Right lobe of liver (tissue), 4 donors: Measurements from ENCODE around the genes DEFB127 and FKBP1A.

- PRO-cap, 4 experiments = no peak in any of the 4 experiments
- RAMPAGE, long total RNA, 2 experiments = no peak in any of the 2 experiments
These were observed at the start of gene DEFB127 for GRCh38 chr20:157217-157543. Gene DEFB127 (plus strand): TSS chr20:157454.

DNA sequence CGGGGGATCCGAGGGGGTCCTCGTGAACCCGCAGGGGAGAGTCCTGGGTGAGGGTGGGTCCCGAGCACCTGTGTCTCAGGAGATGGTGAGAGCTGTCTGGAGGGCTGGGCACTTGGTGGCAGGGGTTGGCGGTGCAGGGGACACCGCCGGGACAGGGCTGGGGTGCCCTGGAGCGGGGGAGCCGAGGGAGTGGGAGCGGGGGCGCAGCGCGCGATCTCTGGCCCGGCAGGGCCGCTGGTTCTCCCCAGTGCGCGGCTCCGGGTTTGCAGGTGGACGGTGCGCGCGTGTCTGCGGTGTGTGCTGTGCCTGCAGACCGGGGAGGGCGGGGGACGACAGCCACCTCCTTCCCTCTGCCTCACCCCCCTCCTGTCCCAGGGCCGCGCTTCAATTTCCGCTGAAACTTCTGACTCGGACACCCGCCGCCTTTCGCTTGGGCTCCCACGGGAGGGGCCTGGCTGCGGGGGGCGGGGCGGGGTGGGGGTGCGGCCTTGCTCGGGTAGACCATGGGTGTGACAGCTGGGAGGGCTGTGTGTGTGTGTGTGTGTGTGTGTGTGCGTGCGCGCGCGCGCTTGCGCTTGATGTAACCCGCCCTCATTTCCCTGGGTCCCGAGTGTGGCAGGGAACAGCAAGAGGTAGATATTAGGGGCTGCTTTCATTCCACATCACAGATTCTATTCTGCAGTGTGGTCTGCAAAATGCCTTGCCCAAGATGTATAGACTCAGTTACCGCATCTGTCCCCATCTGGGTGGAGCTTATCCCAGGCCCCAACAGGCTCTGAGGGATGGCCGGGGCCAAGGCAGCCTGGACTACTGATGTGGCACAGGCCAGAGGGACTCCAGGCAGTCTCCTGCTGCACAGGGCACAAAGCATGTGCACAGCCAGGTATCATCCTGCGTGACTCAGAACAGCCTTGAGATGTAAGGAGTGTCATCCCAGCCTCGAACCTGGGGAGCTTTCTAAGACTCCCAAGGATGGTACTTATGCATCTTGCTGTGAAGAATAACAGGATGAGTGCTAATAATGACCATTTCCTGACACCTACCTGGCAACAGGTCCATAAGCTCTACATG lies 1.3 kb downstream of the TRIB3 start:
- PRO-cap, 4 experiments = peak in 4 of 4 experiments; most common plus-strand start position 602 of the sequence (in 4); most common minus-strand start position 405 of the sequence (in 3)
- RAMPAGE, long total RNA, 2 experiments = no peak in any of the 2 experiments

DNA sequence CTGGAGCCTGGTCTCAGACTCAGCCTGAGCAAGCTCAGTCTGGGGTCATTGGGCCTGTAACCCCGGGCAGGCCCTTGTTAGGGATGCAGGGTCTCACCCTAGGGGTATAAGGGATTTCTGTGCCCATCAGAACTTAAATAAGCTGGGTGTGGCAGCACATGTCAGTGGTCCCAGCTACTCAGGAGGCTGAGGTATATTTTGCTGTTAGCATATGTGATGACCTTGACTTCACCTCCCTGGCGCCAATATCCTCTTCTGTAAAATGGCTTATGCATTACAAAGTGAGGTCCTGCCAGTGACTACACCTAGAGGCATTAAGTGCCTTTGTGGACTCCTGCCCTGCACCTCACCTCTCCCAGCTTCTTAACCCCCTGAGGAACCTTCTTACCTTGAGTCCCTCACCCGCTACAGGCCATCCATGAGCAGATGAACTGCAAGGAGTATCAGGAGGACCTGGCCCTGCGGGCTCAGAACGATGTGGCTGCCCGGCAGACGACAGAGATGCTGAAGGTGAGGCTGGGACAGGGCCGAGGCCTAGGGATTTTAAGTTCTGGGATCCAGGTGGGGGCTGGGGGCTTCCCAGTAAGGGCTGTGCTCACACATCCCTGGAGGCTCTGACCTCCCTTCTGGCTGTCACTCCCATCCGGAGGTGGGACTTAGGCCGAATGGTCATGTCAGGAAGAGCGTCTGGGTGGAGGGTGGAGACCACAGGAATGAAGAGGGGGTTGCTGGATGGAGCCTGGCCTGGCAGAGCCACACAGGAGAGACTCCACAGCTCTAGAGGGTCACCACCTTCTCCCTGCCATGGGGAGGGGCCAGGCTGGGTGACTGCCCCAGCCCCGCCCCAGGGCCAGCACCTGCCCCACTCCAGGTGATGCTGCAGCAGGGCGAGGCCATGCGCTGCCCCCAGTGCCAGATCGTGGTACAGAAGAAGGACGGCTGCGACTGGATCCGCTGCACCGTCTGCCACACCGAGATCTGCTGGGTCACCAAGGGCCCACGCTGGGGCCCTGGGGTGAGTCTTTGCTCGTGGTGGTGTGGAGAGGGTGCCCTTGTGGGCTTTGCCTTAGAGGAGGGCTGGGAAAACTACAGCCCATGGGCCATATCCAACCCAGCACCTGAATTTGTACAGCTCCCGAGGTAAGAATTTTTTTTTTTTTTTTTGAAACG lies 20.4 kb downstream of the RBCK1 start:
- PRO-cap, 4 experiments = peak in 3 of 4 experiments; most common plus-strand start position 974 of the sequence (in 3); most common minus-strand start position 897 of the sequence (in 2)
- RAMPAGE, long total RNA, 2 experiments = start-site peak on the plus strand in 1 of 2 experiments, centred at position 459 of the sequence, 25 reads per replicate

GRCh38 chr20:437690-438217 lies 24.6 kb downstream of the TBC1D20 start:
- PRO-cap, 4 experiments = no peak in any of the 4 experiments
- RAMPAGE, long total RNA, 2 experiments = no peak in any of the 2 experiments

GRCh38 chr20:483564-483984 lies 21.2 kb upstream of the TBC1D20 start:
- PRO-cap, 4 experiments = no peak in any of the 4 experiments
- RAMPAGE, long total RNA, 2 experiments = no peak in any of the 2 experiments

- PRO-cap, 4 experiments = no peak in any of the 4 experiments
- RAMPAGE, long total RNA, 2 experiments = no peak in any of the 2 experiments
These were observed 582 bp downstream of the CSNK2A1 start for GRCh38 chr20:542848-543568.

- PRO-cap, 4 experiments = no peak in any of the 4 experiments
- RAMPAGE, long total RNA, 2 experiments = no peak in any of the 2 experiments
These were observed 642 bp downstream of the SRXN1 start for GRCh38 chr20:652302-652813.

DNA sequence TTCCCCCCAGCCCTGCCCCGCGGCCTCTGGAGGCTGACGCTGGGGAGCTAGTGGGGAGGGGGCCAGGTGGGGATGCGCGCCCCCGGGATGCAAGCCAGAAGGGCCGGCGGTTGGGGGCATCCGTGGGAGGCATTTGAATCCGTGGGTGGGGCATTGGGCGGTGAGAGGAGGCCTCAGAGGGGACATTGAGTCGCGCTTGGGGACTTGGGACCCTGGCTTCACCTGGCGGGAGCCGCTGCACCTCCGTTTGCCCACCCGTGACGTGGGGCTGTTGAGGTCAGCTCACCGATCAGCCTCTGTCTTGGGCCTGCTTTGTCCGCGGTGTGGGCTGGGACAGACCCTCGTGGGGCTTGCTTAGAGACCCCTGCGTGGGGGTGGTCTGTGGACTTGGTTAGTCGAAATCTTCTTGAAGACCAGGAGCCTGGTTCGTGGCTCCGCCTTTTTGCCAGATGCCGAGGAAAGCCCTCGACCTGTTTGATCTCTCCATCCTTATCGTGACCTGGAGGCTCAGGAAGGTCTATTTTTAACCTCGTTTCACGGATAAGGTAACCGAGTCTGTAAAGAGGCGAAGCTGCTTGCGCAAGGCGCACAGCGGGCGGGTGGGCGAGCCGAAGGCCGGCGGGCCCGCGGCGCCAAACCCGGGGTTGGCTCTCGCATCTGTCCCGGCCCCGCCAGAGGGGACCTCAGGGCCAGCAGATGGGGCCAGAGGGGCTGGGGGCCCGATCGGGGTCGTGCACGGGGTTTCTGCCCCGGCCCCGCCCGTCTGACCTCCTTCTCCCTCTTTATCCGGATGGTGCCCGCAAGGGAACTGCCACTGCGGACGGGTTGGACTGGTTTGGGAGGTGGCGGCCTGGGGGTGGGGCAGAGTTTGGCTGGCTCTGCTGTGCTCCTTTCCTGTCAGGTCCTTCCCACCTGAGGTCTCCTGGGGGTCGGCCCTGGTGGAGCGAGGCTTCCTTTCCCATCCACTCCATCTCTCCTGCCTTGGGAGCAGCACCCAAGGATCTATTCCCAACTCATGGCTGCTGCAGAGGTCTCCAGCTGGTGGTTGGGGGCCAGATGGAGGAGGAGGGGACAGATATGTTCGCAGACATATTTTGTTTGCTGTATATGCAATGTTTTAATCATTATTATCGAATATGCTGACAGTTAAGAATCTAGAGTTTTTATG lies 8.5 kb downstream of the FAM110A start:
- PRO-cap, 4 experiments = no peak in any of the 4 experiments
- RAMPAGE, long total RNA, 2 experiments = no peak in any of the 2 experiments

DNA sequence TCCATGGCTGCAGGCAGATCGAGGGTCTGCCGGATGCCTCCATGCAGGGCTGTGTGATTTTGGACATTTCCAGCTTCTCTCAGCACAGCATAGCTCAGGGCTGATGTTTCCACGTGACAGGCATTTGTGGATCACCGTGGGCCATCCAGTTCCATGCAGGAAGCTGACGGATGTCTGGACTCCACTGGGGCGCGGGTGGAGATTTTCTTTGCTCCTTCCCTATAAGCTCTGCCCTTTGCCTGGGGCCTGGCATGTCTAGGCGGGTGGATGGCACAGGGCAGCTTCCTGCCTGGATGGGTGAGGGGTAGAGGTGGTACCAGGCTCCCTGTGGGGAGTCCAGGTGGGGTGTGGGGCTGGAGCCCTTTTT lies 10.3 kb downstream of the FAM110A start:
- PRO-cap, 4 experiments = no peak in any of the 4 experiments
- RAMPAGE, long total RNA, 2 experiments = no peak in any of the 2 experiments

- PRO-cap, 4 experiments = peak in 4 of 4 experiments; most common minus-strand start chr20:1005761 (in 4)
- RAMPAGE, long total RNA, 2 experiments = no peak in any of the 2 experiments
These were observed 3.4 kb upstream of the RSPO4 start for GRCh38 chr20:1005465-1005925.

DNA sequence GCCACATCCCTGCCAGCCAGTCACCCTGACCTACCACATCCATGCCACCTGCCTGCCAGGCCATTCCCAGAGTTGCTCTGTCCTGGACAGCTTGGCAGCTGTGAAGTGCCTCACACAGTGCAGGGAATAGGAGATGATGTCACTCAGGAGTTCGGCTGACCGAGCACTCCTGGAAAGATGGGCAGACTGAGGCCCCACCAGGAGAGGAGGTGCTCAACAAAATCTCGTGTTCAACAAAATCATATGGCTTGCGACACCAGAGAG lies 12.5 kb upstream of the PSMF1 start:
- PRO-cap, 4 experiments = peak in 3 of 4 experiments; most common plus-strand start position 63 of the sequence (in 2)
- RAMPAGE, long total RNA, 2 experiments = no peak in any of the 2 experiments

- PRO-cap, 4 experiments = peak in 1 of 4 experiments; most common plus-strand start chr20:1130224 (in 1)
- RAMPAGE, long total RNA, 2 experiments = no peak in any of the 2 experiments
These were observed 11.6 kb downstream of the PSMF1 start for GRCh38 chr20:1130050-1130378.

- PRO-cap, 4 experiments = no peak in any of the 4 experiments
- RAMPAGE, long total RNA, 2 experiments = no peak in any of the 2 experiments
These were observed 2.0 kb upstream of the TMEM74B start for GRCh38 chr20:1186718-1187301.

- PRO-cap, 4 experiments = peak in 4 of 4 experiments; most common plus-strand start chr20:1393240 (in 2); most common minus-strand start chr20:1393059 (in 4)
- RAMPAGE, long total RNA, 2 experiments = start-site peak on the minus strand in 2 of 2 experiments, at chr20:1392990-1393111 at its widest, 732 to 765 reads per replicate
These were observed at the start of gene FKBP1A for GRCh38 chr20:1392521-1393469. Gene FKBP1A (minus strand): TSS chr20:1393054.

GRCh38 chr20:1478392-1478950 lies 11.8 kb upstream of the NSFL1C start:
- PRO-cap, 4 experiments = no peak in any of the 4 experiments
- RAMPAGE, long total RNA, 2 experiments = no peak in any of the 2 experiments

GRCh38 chr20:1883687-1884221 lies 11.5 kb upstream of the SIRPA start:
- PRO-cap, 4 experiments = no peak in any of the 4 experiments
- RAMPAGE, long total RNA, 2 experiments = no peak in any of the 2 experiments

DNA sequence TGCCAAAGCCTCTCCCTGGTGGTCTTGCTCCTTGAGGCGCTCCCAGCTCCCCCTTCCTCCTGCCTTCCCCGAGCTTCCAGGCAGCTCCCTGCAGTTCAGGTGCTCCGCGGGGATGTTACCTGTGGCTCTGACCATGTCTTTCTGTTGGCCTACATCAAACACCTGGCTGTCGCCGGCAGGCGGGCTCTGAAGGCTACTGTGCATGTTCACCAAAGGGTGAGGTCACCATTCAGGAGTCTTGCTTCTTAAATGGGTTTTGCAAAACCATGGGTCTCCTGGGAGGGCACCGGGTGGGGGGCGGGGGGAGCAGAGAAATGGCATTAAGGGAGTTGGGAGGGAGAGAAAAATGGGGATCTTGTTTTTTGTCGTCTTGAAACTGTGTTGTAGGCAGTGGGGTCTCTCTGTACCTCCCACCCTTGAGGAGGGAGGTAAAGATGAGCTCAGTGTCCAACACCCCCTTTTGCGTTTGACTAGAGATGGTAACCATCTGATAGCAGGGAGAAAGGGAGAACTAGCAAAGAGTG lies 1.0 kb downstream of the SIRPA start:
- PRO-cap, 4 experiments = peak in 2 of 4 experiments; most common minus-strand start position 129 of the sequence (in 2)
- RAMPAGE, long total RNA, 2 experiments = no peak in any of the 2 experiments

DNA sequence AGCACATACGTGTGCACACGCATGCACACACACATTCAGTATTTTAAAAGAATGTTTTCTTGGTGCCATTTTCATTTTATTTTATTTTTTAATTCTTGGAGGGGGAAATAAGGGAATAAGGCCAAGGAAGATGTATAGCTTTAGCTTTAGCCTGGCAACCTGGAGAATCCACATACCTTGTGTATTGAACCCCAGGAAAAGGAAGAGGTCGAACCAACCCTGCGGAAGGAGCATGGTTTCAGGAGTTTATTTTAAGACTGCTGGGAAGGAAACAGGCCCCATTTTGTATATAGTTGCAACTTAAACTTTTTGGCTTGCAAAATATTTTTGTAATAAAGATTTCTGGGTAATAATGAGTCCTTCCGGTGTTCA lies 44.3 kb downstream of the SIRPA start:
- PRO-cap, 4 experiments = no peak in any of the 4 experiments
- RAMPAGE, long total RNA, 2 experiments = no peak in any of the 2 experiments

- PRO-cap, 4 experiments = no peak in any of the 4 experiments
- RAMPAGE, long total RNA, 2 experiments = no peak in any of the 2 experiments
These were observed 8.2 kb downstream of the STK35 start for GRCh38 chr20:2109859-2110204.

GRCh38 chr20:2116674-2117410 lies 15.2 kb downstream of the STK35 start:
- PRO-cap, 4 experiments = no peak in any of the 4 experiments
- RAMPAGE, long total RNA, 2 experiments = no peak in any of the 2 experiments